Esophagus muscularis mucosa (tissue), 4 donors: Measurements from ENCODE around the gene ATRNL1.

- PRO-cap, result no peak
- RAMPAGE, long total RNA, 4 experiments, result no peak in any of the 4 experiments
Observed at GRCh38 chr10:114532230-114532709, 125.8 kb downstream of the ABLIM1 start.

DNA sequence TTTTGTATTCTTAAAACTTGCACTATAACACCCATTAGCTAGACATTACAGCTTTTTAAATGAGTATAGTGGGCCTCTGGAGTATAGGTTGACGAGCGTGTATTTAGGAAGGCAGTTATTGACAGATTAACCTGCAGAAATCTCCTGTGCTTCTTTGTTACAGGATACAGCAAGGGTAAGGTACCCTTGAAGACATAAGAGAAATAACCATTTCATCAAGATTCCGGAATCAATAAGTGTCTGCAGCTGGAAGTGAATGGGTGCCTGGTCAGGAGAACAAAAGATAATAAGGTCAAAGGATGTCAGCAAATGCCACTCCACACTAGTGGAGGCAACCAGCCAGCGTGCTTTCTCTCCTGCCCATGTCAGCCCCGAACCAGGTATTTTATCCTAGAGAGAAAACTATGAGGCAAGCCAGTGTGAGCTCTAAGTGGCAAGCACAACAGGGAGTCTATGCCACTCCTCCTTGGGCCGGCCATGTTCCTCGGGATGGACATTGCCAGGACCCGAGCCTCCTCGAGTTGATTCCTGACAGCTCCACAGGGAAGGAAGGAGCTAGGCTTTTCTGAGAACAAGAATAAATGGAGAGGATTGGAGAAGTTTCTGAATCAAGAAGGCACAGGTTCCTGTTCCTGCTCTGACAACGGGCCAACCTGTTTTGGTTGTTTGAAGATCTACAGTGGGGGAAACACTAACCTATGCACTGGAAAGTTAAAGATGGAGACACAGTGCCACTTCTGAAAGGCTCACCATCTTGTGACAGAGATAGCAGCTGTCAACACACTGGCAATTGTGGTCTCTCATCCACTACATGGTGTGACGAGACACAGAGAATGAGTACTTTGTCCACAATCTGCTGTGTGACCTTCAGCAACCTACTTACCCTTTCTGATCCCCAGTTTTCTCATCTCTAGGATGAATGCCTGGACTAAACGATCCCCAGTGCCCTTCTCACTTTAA, 29.0 kb downstream of the ABLIM1 start:
- PRO-cap, result no peak
- RAMPAGE, long total RNA, 4 experiments, result no peak in any of the 4 experiments

DNA sequence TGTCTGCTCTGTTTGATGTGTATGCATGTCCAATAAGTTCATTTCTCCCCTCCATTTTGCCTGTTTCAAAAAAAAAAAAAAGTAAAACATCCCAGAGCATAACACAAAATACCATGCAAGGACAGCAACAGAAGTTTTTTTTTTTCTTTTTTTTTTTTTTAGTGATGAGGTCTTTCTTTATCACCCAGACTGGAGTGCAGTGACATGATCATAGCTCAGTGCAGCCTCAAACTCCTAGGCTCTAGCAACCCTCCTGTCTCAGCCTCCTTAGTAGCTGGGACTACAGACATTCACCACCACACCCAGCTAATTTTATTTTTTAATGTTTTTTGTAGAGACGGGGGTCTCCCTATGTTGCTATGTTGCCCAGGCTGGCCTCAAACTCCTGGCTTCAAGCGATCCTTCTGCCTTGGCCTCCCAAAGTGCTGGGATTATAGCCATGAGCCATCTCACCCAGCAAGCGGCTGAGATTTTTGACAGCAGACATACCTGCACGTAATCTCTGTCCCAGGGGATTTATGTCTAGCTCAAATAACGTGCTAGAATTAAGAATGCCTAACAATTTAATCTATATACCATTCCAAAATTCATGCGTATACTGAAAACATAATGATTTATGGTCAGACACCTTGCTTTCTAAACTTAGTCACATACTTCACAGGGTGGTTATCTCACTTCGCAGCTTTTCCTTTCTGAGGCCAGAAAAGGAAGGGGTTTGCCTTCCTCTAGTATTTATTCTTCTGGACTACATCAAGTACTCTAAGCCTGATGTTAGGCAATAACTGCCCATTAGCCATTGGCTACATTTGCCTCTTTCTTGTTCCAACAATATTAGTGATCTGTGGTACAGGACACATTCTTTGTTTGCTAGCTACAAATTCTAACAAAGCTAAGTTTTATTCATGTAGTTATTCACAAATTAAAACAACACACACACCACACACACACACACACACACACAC, 72.8 kb upstream of the FHIP2A start:
- PRO-cap, result bidirectional peak, plus-strand start at position 828 of the sequence, minus-strand start at position 694 of the sequence
- RAMPAGE, long total RNA, 4 experiments, result no peak in any of the 4 experiments

DNA sequence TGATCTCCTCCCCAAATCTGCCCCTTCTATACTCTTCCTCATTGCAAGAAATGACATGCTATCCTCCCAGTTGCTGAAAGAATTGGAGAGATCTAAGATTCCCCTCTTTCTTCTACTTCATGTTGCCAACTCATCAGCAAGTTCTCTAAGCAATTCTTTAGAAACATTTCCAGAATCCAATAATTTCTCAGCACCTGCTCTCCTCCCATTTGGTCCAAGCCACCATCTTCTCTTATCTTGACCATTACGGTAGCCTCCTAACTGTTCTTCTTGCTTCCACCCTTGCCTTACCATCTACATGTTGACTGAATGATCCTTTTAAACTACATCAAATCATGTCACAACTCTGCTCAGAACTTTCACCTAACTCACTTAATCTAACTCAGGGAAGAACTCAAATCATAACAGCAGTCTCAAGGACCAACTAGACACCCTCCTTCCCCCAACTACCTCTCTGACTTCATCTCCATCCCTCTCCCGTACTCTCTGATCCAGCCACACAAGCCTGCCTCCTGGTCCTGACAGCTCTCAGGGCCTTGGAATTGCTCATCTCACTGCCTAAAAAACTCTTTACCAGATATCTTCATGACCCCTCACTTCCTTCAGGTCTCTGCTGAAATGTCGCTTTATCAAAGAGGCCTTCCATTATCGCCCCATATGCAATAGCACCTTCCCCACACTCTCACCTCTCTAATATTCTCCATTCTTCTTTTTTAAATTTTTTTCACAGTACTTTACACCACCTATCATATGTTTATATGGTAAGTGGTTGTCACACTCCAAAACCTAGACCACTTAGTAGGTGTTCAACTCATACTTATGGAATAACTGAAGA, 63.9 kb upstream of the FHIP2A start:
- PRO-cap, result no peak
- RAMPAGE, long total RNA, 4 experiments, result no peak in any of the 4 experiments

- PRO-cap, result unidirectional peak, plus-strand start at chr10:115093365; unidirectional peak, plus-strand start at chr10:115093425; unidirectional peak, plus-strand start at chr10:115093435
- RAMPAGE, long total RNA, 4 experiments, result no peak in any of the 4 experiments
Observed at GRCh38 chr10:115092197-115093495, at the start of gene ATRNL1. ATRNL1 (plus strand) TSS chr10:115093365.

GRCh38 chr10:115093841-115094562, 837 bp downstream of the ATRNL1 start:
- PRO-cap, result no peak
- RAMPAGE, long total RNA, 4 experiments, result no peak in any of the 4 experiments

GRCh38 chr10:116001174-116001778, 271.7 kb downstream of the GFRA1 start:
- PRO-cap, result no peak
- RAMPAGE, long total RNA, 4 experiments, result no peak in any of the 4 experiments

GRCh38 chr10:116207189-116207572, 65.8 kb downstream of the GFRA1 start:
- PRO-cap, result no peak
- RAMPAGE, long total RNA, 4 experiments, result no peak in any of the 4 experiments

- PRO-cap, result no peak
- RAMPAGE, long total RNA, 4 experiments, result no peak in any of the 4 experiments
Observed at GRCh38 chr10:116210818-116211503, 62.0 kb downstream of the GFRA1 start.

DNA sequence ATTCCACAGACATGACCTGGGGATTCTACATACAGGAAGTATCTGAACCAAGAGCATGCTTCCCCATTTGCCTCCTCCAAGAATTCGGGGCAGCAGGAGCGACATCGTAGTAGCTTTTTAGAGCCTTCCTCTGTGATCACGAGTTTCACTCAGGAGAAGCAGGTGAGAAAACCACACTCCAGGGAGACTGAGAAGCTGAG, 18.4 kb upstream of the C10orf82 start:
- PRO-cap, result no peak
- RAMPAGE, long total RNA, 4 experiments, result no peak in any of the 4 experiments

GRCh38 chr10:116698216-116698821, 28.6 kb upstream of the C10orf82 start:
- PRO-cap, result no peak
- RAMPAGE, long total RNA, 4 experiments, result no peak in any of the 4 experiments

DNA sequence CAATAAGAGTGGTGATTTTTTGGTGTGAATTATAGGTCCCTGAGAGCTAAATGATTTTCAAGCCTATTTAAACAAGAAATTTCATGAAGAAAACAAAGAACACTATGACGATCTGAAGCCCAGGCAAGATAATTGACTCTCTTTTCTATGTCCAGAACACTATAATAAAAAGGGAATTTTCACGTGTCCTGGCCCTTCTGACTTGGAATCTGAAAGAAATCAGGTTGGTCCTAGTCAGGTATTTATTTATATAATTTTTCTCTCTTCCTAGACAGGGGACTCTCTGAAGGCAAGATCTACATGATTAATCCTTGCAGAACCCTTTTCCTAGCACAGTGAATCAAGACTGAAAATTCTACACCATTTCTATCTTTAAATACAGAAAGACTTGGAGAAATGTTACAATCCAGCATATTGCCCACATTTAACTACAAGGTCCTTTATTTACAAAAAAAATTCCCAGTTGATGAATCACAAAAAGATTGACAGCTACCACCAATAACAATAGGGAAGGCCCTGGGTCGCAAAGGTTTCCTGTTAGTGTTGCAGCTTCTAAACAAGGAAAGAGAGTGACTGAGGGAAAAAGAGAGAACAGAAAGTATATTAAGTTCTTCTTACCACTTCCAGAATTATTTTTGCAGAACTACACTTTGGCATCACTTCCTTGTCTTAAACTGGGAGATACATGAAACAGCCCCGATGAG, 57.3 kb downstream of the SHTN1 start:
- PRO-cap, result no peak
- RAMPAGE, long total RNA, 4 experiments, result no peak in any of the 4 experiments

- PRO-cap, result no peak
- RAMPAGE, long total RNA, 4 experiments, result no peak in any of the 4 experiments
Observed at GRCh38 chr10:117309317-117309909, 65.8 kb downstream of the PDZD8 start.

- PRO-cap, result no peak
- RAMPAGE, long total RNA, 4 experiments, result no peak in any of the 4 experiments
Observed at GRCh38 chr10:117398071-117398586, 22.9 kb upstream of the PDZD8 start.

DNA sequence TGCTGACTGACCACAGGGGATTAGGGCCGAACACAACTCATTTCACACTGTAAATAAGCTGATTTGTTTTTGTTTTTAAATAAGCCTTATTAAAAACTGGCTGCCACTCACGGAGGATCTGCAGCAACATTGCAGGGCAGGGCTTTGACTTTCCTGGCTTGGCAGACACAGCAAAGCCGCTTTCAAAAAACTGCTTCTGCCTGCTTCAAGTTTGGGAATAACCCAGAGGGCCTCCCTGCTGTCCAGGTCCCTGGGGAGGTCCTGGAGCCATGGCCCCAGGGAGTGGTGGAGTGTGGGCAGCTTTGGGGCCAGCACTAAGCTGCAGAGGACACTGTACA, 72.5 kb upstream of the EMX2 start:
- PRO-cap, result unidirectional peak, minus-strand start at position 189 of the sequence
- RAMPAGE, long total RNA, 4 experiments, result no peak in any of the 4 experiments

- PRO-cap, result no peak
- RAMPAGE, long total RNA, 4 experiments, result no peak in any of the 4 experiments
Observed at GRCh38 chr10:117551310-117551902, 8.9 kb downstream of the EMX2 start.

- PRO-cap, result no peak
- RAMPAGE, long total RNA, 4 experiments, result no peak in any of the 4 experiments
Observed at GRCh38 chr10:118017820-118018367, 28.8 kb downstream of the RAB11FIP2 start.

DNA sequence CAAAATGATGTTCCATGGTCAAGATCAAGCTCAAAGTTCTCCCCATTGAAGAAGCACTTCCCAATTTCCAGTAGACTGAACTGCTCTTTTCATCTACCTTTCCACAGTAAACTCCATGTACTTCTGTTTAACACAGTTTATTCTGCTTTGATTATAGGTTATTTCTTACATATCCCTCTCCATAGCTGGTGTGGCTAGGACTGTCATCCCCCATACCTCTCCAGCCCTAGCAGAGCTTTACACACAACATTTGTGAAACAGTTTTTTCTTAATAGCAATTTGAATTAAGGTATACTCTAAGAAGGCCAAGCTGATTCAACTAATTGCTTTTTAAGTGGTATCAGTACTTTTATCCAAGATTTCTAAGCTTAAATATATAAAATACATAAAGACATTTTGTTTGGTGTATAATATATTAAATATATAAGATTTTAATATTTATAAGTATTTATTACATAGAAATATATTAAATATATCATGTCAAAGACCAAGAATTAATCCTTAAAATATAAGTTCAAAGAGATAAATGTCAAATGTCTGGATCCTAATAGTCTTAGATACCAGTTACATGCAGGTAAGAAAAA, 18.8 kb downstream of the RAB11FIP2 start:
- PRO-cap, result no peak
- RAMPAGE, long total RNA, 4 experiments, result no peak in any of the 4 experiments

DNA sequence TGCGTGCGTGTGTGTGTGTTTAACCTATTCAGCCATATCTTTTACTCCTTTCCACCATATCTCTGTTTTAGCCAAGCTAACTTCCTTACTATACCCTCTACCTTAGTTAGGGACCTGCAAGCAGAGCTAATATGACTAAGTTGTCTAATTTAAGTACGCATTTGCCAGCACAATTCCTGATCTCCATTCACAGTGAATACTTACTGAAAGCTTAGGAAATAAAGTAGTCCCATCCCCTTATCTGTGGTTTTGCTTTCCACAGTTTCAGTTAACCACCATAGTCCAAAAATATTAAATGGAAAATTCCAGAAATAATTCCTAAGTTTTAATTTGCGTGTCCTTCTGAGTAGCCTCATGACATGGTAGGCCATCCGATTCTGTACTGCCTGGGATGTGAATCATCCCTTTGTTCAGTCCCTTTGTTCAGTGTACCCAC, 14.3 kb downstream of the RAB11FIP2 start:
- PRO-cap, result no peak
- RAMPAGE, long total RNA, 4 experiments, result no peak in any of the 4 experiments

DNA sequence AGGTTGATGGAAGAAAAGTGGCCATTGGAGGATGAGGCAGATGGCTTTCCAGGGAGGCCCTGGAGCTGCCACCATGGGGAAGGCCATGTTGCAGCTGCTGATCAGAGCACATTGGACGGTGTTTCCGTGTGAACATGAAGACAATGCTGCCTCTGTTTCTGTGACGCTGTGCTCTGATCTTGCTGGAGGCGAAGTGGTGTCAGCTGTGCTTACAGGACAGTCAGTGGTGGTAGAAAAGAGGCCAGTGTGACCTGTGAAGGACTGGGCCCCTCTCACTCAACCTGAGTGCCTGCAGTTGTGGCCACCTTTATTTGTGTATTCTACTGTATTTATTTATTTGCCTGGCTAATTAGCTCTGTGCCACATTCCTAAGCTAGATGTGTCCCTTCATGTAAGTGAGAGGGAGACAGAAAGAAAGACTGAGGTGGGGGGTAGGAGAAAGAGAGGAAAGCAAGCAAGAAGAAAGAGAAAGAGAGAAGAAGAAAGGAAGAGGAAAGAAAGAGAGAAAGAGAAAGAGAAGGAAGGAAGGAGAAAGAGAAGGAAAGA, 132.8 kb downstream of the FAM204A start:
- PRO-cap, result no peak
- RAMPAGE, long total RNA, 4 experiments, result no peak in any of the 4 experiments